Kidney (tissue), 2 donors: Measurements from ENCODE around the gene ZNG1A.

- PRO-cap = no peak
- RRBS = no CpG with 5 or more reads among the region's 6 CpGs
These were observed 7.6 kb downstream of the WASHC1 start for GRCh38 chr9:21798-21997.

GRCh38 chr9:113998-114825 is 4.0 kb downstream of the FOXD4 start:
- PRO-cap = no peak
- RRBS = under 1% methylated on average over 4 of the region's 88 CpGs

DNA sequence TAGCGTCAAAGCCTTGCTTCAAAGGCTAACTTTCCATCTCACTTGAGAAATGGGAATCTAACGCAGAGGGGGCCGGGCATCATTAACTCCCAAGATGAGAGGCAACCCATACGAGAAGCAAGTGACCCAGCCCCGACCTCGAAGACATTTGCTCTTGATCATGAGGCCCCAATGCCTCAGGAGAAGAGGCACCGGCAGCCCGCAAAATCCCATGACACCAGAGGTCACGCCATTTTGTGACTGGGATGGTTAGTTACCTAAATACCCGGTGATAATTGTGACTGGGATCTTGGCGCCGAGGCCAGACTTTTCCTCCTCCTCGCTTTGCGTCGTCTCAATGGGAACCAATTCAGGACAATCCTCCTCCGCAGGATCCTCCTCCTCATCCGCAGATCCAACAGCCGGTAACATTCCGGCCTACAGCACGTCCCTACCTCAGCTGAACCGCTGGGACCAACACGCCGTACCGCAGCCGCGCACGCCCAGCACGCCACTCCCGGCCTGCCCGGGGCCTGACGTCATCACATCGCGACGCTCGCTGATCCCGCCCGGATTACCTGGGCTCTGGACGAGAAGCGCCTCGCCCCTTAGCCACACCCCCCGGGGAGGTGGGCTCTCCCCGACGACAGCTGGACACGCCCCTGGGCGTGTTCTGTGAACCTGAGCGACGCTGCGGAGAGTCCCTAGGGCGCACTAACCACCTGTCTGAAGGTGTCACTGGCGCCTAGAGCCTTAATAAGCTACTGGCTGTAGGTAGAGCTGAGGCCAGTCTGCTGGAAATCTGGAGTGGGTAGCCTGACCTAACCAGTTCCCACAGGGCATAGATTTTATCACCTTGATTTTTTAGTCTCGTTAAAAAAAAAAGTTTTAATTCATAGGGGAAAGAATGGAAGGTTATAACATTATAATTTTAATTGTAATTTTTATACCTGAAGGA is at the start of gene ZNG1A:
Gene ZNG1A, minus strand, starts transcription at position 498 of the 937 bp plus-strand sequence.
- PRO-cap = no peak
- RRBS = no CpG with 5 or more reads among the region's 51 CpGs

GRCh38 chr9:208650-209022 is 6.0 kb upstream of the DOCK8 start:
- PRO-cap = no peak
- RRBS = no CpG with 5 or more reads among the region's 1 CpG

DNA sequence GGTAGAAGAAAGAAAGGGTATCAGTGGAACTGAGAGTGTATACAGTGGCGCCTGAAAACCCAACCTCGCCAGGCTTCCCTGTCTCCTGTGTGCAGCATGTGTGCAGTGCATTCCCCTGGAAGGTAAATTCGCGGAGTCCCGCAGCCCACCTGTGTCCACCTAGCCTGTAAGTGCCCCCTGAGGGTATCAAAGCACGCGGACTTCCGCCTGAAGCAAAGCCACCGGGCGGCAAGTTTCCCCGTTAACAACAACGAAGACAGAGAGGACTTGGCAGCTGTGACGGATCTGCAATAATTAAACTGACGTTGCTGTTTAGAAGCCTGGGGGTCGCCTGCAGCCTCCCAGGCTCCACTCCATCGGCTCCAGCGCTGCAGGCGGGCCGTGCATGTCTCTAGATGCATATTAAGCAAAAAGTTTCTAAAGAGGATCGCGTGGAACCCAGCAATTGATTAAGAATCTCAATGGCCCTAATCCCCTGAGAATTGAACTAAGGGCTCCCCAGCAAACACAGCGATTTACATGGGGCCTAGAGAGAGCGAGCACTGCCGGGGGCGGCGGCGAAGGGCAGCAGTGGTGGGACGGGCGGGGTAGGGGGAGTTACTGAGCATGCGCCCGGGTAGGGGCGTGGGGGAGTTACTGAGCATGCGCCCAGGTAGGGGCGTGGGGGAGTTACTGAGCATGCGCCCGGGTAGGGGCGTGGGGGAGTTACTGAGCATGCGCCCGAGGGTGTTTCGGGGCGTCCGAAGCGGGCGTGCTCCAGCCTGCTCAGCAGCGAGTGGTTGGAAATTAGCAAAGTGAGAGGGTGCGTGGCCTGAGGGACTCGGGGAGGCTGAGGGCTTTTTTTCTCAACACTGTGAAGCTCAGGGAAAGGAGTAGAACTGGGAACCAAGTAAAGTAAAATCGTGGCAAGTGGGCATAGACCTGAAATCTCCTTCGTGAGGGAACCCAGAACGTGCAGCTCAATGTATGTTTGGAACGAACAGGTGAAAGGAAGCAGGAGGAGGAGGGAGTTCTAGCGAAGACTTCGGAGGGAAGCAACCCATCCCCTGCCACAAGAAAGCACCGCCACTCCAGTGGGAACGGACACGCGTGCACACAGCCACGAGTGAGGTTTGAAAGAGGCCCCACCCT is 34.6 kb upstream of the KANK1 start:
- PRO-cap = bidirectional peak, plus-strand start at position 723 of the sequence, minus-strand start at position 569 of the sequence
- RRBS = 3% methylated on average over 8 of the region's 58 CpGs

- PRO-cap = no peak
- RRBS = 2% methylated on average over 11 of the region's 28 CpGs
These were observed 737 bp upstream of the KANK1 start for GRCh38 chr9:503699-504217.

DNA sequence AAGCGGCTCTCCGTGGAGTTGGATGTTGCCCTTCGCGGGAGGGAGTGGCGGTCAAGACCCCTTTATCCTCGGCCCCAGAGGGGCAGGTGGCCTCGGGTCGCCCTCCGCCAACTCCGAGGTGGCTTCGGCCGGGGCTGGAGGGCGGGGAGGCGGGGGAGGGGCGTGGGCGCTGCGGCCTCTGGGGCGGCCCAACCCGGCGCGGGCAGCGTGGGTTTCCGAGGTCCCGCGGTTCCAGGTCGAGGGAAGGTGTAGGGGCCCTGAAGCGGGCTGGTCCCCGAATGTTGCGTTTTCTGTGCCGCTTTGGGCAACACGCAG is 664 bp downstream of the KANK1 start:
- PRO-cap = no peak
- RRBS = 2% methylated on average over 8 of the region's 31 CpGs

- PRO-cap = no peak
- RRBS = no CpG with 5 or more reads among the region's 4 CpGs
These were observed 124.6 kb downstream of the KANK1 start for GRCh38 chr9:628984-629641.

DNA sequence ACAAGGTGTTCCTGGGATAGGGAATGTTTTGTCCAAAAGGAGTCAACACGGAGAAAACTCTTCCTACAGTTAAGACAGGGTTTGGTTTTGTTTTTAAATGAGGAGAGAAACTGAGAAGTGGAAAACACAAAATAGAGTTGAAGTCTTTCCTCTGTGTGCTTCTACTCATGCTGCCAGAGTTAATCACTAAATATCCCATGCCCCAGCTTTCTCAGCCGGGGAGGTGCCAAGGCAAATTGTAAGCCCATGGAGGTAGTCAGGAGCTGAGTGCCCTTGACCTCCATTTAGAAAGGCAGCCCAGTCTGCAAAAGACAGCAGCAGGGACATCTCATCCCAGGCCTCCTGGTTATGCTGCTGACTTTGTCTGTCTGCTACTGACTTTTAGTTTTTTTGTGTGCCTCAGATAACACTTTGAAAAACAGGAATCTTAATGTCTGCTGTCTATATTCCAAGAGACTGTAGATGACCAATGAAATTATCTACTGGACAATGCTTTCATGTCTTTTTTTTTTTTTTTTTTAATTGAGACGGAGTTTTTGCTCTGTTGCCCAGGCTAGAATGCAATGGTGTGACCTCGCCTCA is 132.3 kb upstream of the DMRT1 start:
- PRO-cap = no peak
- RRBS = no CpG with 5 or more reads among the region's 4 CpGs

- PRO-cap = no peak
- RRBS = no CpG with 5 or more reads among the region's 5 CpGs
These were observed 106.7 kb upstream of the DMRT1 start for GRCh38 chr9:734733-735303.

DNA sequence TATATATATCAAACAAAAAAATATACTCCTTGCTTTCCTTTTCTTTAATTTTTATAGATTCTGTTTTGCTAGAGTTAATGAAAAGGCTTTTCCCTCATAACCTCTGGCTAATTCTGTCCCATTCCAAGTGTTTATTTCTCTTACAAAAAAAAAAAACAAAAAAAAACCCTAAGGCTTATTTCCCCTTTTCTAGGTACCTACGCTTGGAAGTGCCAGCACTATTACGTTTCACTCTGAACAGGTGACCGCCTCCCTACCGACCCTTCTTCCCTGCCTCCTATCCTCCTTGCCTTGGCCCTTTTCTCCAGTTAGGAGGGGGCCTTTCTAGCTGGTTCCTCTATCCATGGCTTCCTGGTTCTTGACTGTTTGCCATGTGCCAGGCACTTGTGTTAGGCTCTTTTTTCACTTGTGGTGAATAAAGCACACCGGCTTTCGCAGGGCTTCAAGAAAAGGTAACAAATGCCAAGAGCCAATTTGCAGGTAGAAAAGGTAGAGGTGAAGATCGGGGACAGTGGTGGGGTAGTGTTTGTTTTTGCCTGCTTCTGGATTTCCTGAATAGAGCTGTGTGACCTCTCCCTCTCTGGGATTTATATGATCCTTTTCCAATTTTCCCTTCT is 23.3 kb upstream of the DMRT1 start:
- PRO-cap = no peak
- RRBS = no CpG with 5 or more reads among the region's 7 CpGs

DNA sequence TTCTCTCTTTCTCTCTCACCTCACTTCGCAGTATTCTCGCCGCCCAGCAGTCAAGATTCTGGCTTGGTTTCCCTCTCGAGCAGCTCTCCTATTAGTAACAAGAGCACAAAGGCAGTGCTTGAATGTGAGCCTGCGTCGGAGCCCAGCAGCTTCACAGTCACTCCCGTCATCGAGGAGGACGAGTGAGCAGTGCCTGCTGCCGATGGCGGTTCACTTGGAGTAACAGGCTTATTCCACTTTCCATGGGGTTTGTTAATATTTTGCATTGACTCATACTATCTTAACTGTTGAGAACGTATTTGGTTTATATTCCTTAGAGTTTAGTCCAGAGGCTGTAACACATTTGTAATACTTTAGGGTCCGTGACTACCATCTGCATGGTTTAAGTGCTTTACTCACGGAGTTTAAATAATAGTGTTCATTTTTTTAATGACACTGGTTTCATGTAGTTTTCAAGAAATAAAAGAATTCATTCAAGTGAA is 8.5 kb upstream of the DMRT3 start:
- PRO-cap = no peak
- RRBS = no CpG with 5 or more reads among the region's 14 CpGs

GRCh38 chr9:1470527-1470743 is 420.3 kb downstream of the DMRT2 start:
- PRO-cap = no peak

GRCh38 chr9:2015702-2016540 is 774 bp downstream of the SMARCA2 start:
- PRO-cap = unidirectional peak, plus-strand start at chr9:2015975; bidirectional peak, plus-strand start at chr9:2016466, minus-strand start at chr9:2016199
- RRBS = under 1% methylated on average over 49 of the region's 66 CpGs

- PRO-cap = bidirectional peak, plus-strand start at chr9:2017427, minus-strand start at chr9:2017485; bidirectional peak, plus-strand start at chr9:2017667, minus-strand start at chr9:2017597
- RRBS = 2% methylated on average over 23 of the region's 72 CpGs
These were observed 2.3 kb downstream of the SMARCA2 start for GRCh38 chr9:2017264-2017950.

GRCh38 chr9:2157781-2158804 is 142.9 kb downstream of the SMARCA2 start:
- PRO-cap = bidirectional peak, plus-strand start at chr9:2157993, minus-strand start at chr9:2158020; unidirectional peak, plus-strand start at chr9:2158470
- RRBS = under 1% methylated on average over 5 of the region's 27 CpGs

DNA sequence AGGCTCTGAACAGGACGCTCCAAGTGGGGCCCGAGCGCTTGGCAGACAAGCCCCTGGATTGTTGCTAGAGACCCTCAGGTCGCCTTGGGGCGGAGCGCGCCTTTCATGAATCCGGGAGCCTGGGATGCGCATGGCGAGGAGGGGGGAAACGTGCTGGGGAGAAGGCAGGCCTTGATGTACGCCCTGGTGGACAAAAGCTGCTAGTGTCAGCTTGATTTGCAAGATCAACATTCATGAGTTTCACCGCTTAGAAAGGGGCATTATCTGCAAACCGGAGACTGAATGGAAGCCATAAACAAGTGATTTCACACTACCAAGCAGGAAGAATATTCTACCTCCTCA is 226.3 kb downstream of the SMARCA2 start:
- PRO-cap = no peak
- RRBS = no CpG with 5 or more reads among the region's 14 CpGs

GRCh38 chr9:2289357-2289740 is 274.2 kb downstream of the SMARCA2 start:
- PRO-cap = no peak
- RRBS = no CpG with 5 or more reads among the region's 3 CpGs

- PRO-cap = no peak
- RRBS = no CpG with 5 or more reads among the region's 3 CpGs
These were observed 131.6 kb upstream of the VLDLR start for GRCh38 chr9:2489884-2490511.

DNA sequence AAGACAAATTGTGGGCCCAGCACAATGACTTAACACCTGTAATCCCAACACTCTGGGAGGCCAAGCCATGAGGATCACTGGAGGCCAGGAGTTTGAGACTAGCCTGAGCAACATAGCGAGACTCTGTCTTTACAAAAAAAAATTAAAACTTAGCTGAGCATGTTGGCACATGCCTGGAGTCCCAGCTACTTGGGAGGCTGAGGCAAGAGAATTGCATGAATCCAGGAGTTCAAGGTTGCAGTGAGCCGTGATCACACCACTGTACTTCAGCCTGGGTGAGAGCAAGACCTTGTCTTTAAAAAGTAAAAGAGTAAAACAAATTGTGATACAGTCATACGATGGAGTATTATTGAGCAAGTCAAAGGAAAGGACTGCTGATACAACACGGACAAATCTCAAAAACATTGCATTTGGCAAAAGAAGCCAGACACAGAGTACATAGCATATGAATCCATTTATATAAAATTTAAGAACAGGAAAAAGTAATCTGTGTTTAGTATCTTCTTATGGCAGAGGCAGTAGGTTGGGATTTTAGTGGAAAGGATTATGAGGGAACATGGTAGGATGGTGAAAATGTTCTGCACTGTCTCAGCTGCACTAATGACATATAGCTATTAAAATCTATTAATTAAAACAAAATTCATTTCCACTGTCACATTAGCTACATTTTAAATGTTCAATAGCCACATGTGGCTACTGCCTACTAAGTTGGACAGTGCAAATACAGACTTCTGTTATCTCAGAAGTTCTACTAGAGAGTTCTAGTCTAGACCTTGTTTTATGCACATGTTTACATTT is 5.0 kb upstream of the RFX3 start:
- PRO-cap = no peak
- RRBS = no CpG with 5 or more reads among the region's 4 CpGs